HepG2 (cell line): ENCODE data around the gene ANKRD40.

DNA sequence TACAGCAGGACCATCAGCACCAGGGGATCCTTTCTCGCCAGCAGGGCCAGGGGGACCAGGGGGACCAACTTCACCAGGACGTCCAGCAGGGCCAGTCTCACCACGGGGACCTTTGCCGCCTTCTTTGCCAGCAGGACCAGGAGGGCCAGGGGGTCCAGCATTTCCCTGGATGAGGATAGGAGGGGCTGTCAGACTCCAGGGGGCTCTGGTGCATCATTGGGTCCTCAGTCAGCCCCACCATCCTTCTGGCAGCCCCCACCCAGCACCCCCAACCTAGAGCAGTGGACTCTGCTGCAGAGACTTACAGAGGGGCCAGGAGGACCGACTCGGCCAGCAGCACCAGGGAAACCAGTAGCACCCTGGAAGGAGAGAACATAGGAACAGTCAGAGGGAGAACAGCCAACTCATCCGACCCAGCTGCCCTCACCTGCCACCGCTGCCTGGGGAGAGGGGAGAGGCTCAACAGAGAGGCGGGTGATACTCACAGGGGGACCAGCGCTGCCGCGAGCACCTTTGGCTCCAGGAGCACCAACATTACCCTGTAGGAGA lies 12.0 kb downstream of the COL1A1 start:
- RRBS, 2 experiments, result no CpG with 5 or more reads among the region's 12 CpGs
CAGE:
- cytosol, long polyA minus RNA, result no peak
- cytosol, long polyA plus RNA, result no peak
- long polyA plus RNA, result no peak
- nucleus, long polyA minus RNA, result no peak
- nucleus, long polyA plus RNA, result no peak

GRCh38 chr17:50202871-50203479 lies 1.5 kb upstream of the COL1A1 start:
- RRBS, 2 experiments, result no CpG with 5 or more reads among the region's 17 CpGs
CAGE:
- cytosol, long polyA minus RNA, result no peak
- cytosol, long polyA plus RNA, result no peak
- long polyA plus RNA, result no peak
- nucleus, long polyA minus RNA, result no peak
- nucleus, long polyA plus RNA, result no peak

DNA sequence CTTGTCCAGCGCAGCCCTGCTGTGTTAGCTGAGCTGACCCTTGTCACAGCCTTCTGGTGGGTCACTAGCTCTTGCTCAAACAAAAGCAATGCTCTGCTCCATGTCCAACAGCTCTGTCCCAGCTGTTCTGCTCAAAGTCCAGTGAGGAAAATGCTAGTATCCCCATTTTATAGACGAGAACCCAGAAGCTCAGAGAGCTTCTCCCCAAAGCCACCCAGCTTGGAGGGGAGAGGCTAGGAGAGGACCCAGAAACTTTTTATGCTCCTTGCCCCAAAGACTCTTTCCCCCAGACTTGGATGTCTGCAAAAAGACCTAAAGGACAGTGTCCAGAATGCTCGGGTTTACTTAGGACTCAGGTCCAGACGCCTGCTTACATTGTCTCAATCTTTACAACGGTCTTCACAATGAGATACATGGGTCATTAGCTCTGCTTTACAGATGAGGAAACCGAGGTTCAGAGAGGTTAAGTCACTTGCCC lies 18.8 kb upstream of the COL1A1 start:
- RRBS, 2 experiments, result no CpG with 5 or more reads among the region's 6 CpGs
CAGE:
- cytosol, long polyA minus RNA, result no peak
- cytosol, long polyA plus RNA, result no peak
- long polyA plus RNA, result no peak
- nucleus, long polyA minus RNA, result no peak
- nucleus, long polyA plus RNA, result no peak

DNA sequence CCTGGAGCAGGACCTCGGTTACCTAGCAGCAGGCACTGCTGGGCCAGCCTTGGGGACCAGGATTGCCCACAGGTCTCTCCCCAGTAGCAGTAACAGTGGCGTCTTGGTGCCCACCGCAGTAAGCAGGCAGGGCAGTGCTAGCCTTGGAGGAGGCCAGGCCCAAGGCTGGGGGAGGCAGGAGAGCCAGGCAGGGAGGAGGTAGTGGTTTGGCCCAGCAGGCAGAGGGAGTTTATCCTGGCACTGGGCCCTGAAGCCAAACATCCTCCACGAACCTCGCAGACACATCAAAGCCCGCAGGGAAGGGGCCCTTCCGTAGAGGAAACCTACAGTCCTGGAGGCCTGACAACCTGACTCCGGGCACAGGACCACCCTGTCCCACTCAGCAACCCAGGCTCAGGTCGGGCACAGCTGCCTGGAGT lies 7.7 kb upstream of the TMEM92 start:
- RRBS, 2 experiments, result no CpG with 5 or more reads among the region's 9 CpGs
CAGE:
- cytosol, long polyA minus RNA, result no peak
- cytosol, long polyA plus RNA, result no peak
- long polyA plus RNA, result no peak
- nucleus, long polyA minus RNA, result no peak
- nucleus, long polyA plus RNA, result no peak

GRCh38 chr17:50270356-50270972 lies 3.8 kb upstream of the TMEM92 start:
- RRBS, 2 experiments, result 38 to 42% methylated on average over 2 of the region's 17 CpGs
CAGE:
- cytosol, long polyA minus RNA, result no peak
- cytosol, long polyA plus RNA, result no peak
- long polyA plus RNA, result no peak
- nucleus, long polyA minus RNA, result no peak
- nucleus, long polyA plus RNA, result no peak

DNA sequence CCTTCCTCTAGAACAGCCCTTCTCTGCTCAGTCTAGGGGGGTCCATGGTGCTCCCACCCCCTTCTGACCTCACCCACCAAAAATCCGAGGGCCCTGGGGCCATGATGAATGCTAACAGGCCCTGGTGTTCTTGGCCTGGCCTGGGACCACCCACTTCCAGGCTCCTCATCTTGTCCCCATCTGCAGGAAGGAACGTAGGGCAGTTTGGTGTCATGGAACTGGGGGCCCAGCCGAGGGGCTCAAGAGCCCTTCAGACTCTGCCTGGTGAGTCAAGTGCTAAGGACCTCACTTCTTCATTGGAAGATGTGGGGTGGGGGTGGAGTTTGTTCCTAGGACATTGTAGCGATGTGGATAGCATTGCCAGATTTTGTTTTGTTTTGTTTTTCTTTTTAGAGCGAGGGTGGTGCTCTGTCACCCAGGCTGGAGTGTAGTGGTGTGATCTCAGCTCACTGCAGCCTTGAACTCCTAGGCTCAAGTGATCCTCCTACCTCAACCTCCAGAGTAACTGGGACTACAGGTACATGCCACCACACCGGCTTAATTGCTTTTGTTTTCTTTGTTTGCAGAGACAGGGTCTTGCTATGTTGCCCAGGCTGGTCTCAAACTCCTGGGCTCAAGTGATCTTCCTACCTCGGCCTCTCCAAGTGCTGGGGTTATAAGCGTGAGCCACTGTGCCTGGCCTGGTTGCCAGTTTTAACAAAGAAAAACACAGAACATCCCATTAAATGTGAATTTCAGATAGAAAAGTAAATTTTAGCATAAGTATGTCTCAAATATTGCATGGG lies 3.1 kb upstream of the TMEM92 start:
- RRBS, 2 experiments, result no CpG with 5 or more reads among the region's 8 CpGs
CAGE:
- cytosol, long polyA minus RNA, result no peak
- cytosol, long polyA plus RNA, result no peak
- long polyA plus RNA, result no peak
- nucleus, long polyA minus RNA, result no peak
- nucleus, long polyA plus RNA, result no peak

DNA sequence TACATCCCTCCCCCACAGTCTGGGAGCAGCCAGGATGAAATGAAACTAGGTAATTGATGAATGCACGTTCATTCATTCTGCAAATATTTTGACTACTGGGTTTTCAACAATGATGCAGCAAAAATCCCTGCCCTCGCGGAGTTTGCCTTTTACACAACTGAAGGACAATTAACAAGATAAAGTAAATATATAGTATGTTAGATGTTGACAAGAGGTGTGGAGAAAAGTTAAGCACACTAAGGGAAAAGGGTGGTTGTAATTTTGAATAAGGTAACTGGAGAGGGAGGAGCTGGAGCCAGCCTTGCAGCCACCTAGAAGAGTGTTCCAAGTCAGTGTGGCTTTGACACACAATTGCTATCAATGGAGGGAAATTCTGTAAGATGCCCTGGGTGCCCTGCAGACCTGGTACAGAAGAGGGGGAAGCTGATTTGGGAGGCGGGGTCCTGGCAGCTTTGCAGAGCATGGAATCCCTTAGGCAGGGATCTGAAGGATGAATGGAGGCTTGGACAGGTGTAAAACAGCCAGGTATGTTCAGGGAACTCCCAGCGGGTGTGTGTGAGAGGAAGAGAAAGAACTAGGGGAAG lies 2.5 kb downstream of the TMEM92 start:
- RRBS, 2 experiments, result no CpG with 5 or more reads among the region's 5 CpGs
CAGE:
- cytosol, long polyA minus RNA, result no peak
- cytosol, long polyA plus RNA, result no peak
- long polyA plus RNA, result no peak
- nucleus, long polyA minus RNA, result no peak
- nucleus, long polyA plus RNA, result no peak

GRCh38 chr17:50463051-50463524 lies 5.6 kb downstream of the CHAD start:
- RRBS, 2 experiments, result no CpG with 5 or more reads among the region's 8 CpGs
CAGE:
- cytosol, long polyA minus RNA, result no peak
- cytosol, long polyA plus RNA, result no peak
- long polyA plus RNA, result no peak
- nucleus, long polyA minus RNA, result no peak
- nucleus, long polyA plus RNA, result no peak

DNA sequence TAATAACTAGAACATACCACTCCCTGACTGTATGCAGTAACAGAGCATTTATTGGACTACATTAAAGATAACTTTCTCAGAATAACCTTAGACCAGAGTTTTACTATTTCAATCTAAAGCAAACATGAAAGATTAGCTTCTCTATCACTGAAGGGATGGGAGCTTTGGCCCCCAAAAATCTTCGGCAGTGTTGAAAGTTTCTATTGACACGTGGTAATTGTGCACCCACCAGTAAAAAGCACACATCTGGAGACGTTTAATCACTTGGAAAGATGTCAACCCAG lies 5.1 kb downstream of the MYCBPAP start:
- RRBS, 2 experiments, result no CpG with 5 or more reads among the region's 3 CpGs
CAGE:
- cytosol, long polyA minus RNA, result no peak
- cytosol, long polyA plus RNA, result no peak
- long polyA plus RNA, result no peak
- nucleus, long polyA minus RNA, result no peak
- nucleus, long polyA plus RNA, result no peak

GRCh38 chr17:50533409-50534268 lies 1.1 kb downstream of the EPN3 start:
- RRBS, 2 experiments, result no CpG with 5 or more reads among the region's 25 CpGs
CAGE:
- cytosol, long polyA minus RNA, result no peak
- cytosol, long polyA plus RNA, result no peak
- long polyA plus RNA, result no peak
- nucleus, long polyA minus RNA, result no peak
- nucleus, long polyA plus RNA, result no peak

- RRBS, 2 experiments, result no CpG with 5 or more reads among the region's 12 CpGs
CAGE:
- cytosol, long polyA minus RNA, result no peak
- cytosol, long polyA plus RNA, result no peak
- long polyA plus RNA, result no peak
- nucleus, long polyA minus RNA, result no peak
- nucleus, long polyA plus RNA, result no peak
Observed at GRCh38 chr17:50657575-50658320, 23.1 kb downstream of the ABCC3 start.

DNA sequence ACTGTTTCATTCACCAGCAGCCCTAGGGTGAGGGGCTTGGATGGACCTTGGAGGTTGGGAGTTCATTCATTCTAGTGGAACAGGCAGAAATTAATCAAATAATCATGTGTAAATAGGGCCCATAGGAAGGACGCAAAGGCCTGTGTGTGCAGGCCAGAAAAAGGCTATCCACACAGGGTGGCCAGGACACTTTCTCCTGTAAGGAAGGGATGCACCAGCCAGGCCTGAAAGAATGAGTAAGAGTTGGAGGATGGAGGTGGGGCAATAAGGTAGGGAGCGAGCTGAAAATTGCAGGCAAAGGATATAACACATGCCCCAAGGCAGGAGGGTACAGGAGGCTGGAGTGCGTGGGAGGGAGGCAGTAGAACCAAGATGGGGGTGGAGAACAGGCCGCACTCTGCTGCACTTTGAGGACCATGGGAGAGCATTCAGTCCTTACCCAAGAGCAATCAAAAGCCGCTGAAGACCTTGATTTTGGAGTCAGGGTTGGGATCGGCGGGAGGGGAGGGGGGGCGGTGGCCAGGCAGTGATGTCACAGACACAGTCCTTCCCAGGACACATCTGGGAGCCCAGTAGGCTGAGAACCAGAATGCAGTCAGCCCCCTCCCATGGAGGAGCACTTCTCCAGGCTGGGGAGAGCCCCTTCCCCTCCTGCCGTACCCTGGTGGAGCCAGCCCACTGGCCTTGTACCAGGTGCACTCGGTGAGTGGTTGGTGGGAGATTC lies 17.7 kb downstream of the ANKRD40 start:
- RRBS, 2 experiments, result no CpG with 5 or more reads among the region's 10 CpGs
CAGE:
- cytosol, long polyA minus RNA, result no peak
- cytosol, long polyA plus RNA, result no peak
- long polyA plus RNA, result no peak
- nucleus, long polyA minus RNA, result no peak
- nucleus, long polyA plus RNA, result no peak

DNA sequence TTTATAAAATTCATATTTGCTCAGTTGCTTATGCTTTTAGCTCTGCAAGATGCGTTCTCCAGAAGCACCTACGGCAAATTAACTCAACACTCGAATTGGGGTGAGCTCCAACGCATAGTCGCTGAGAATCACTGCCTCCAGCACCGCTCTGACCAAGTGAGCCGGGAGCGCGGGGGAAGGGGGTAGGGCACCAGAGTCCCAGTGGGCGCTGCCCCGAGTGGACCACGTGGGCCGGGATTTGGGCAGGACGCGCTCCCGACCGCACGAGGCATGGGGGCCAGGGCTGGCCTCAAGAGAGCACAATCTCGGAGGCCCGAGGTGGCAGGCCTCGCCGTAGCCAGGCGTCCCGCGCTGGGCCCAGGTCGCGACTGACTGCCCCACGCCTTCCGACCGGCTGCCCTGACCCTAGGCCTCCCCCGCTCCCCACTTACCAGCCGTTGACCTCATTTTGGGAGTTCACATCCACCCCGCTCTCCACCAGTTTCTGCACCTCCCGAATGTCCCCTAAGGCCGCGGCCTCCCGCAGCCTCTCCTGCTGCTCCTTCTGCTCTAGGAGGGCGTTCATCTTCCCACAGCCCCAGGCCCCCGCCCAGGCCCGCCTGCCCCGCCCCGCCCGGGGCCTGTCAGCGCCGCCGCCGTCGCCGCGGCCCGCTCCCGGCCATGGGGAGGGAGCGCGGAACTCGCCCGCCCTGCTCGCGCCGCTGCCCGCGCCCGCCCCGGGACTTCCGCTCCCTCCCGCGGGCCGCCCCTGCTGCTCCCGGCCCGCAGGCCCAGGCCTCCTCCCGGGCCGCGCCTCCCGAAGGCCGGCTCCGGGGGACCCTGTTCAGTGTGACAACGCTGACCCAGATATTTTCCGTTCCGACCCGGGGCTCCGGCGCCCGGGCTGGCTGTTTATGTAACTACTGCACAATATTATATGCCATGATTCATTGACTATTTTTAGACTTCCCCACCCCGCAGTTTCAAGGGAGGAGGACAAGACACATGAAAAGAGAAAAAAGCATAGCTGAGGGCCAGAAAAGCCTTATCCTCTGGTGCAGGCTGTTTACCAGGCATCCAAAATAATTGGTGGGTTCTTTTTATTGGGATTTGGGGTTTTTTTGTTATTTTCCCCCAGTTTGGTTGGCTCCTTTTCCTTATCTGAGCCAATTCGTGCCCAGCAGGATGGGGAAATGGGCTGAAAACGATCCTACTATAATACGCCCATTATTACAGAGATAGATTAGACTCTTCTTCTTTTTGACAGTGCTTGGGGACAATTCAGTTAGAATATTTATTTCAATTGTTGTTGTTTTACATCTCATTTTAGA lies at the start of gene ANKRD40:
Gene ANKRD40, minus strand, starts transcription at position 825 of the 1,310 bp plus-strand sequence.
- RRBS, 2 experiments, result 1 to 2% methylated on average over 33 to 37 of the region's 86 CpGs
CAGE:
- cytosol, long polyA minus RNA, result no peak
- cytosol, long polyA plus RNA, result start-site peak on the minus strand centred at position 572 of the sequence, 75 bp wide, 33 and 68 reads in 2 replicates
- long polyA plus RNA, result no peak
- nucleus, long polyA minus RNA, result no peak
- nucleus, long polyA plus RNA, result no peak

DNA sequence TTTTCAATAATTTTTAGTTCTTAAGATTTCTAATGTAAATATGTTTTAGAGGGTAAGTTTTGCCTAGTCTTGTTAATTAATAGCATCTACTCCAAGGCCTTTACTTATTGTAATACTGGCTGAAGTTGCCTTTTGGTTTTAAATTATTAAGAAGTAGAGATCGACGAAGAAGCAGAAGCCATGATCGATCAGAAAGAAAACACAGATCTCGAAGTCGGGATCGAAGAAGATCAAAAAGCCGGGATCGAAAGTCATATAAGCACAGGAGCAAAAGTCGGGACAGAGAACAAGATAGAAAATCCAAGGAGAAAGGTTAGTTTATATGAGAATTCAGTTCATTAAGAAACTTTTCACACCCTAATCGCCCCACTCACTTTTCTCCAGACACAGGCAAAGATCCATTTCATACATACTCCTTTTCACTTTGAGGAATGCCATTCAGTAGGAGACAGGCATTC lies 20.9 kb downstream of the ANKRD40CL start:
- RRBS, 2 experiments, result no CpG with 5 or more reads among the region's 10 CpGs
CAGE:
- cytosol, long polyA minus RNA, result start-site peak on the plus strand centred at position 265 of the sequence, 93 bp wide, 23 reads
- cytosol, long polyA plus RNA, result no peak
- long polyA plus RNA, result no peak
- nucleus, long polyA minus RNA, result start-site peak on the minus strand centred at position 268 of the sequence, 63 bp wide, 7 reads
- nucleus, long polyA plus RNA, result no peak

DNA sequence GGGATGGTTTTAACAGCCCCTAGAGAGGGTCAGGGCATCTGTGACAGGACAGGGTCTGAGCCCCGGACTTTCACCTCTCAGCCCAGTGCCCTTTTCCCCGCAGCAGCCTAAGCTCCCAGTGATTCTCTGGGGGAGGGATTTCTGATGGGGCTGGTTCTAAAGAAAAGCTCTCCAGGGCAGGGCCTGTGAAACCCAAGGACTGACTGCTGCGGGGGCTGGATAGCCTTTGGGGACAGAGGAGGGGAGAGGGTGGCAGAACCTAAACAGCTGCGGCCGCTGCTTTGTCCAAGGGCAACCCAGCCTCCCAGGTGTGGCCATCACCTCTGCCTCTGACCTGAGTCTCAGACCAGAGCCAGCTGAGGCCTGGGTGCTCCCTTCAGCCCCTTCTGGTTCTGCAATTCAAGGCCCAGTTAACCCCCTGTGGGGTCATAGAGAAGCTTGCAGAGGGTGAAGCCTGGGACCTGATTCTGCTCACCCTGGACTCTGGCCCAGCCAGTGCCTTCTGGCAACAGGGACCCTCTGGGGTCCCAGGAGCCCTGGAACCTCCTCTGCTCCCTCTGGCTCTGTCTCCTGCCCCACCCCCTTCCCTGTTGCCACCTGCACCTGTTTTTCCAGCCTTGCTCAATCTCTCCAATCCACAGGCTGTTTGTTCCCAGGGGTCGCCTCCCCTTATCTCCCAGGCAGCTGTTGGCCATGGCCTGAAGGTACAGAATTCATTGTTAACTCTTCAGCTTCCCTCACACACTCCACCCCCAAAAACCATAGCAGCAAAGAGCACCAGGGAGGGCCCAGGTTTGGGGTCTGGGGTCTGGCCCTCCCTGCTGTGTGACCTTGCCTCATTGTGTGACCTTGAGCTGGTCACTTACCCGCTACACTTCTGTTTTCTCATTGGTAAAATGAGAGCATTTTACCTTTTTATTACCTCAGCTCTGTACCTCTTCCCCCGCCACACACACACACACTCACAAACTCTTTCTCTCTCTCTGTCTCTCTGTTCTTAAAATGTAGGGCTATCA lies 39.1 kb upstream of the TOB1 start:
- RRBS, 2 experiments, result 0 to 3% methylated on average over 1 of the region's 8 CpGs
CAGE:
- cytosol, long polyA minus RNA, result no peak
- cytosol, long polyA plus RNA, result no peak
- long polyA plus RNA, result no peak
- nucleus, long polyA minus RNA, result no peak
- nucleus, long polyA plus RNA, result no peak

GRCh38 chr17:50908211-50908840 lies 42.2 kb upstream of the TOB1 start:
- RRBS, 2 experiments, result no CpG with 5 or more reads among the region's 7 CpGs
CAGE:
- cytosol, long polyA minus RNA, result no peak
- cytosol, long polyA plus RNA, result no peak
- long polyA plus RNA, result no peak
- nucleus, long polyA minus RNA, result no peak
- nucleus, long polyA plus RNA, result no peak

DNA sequence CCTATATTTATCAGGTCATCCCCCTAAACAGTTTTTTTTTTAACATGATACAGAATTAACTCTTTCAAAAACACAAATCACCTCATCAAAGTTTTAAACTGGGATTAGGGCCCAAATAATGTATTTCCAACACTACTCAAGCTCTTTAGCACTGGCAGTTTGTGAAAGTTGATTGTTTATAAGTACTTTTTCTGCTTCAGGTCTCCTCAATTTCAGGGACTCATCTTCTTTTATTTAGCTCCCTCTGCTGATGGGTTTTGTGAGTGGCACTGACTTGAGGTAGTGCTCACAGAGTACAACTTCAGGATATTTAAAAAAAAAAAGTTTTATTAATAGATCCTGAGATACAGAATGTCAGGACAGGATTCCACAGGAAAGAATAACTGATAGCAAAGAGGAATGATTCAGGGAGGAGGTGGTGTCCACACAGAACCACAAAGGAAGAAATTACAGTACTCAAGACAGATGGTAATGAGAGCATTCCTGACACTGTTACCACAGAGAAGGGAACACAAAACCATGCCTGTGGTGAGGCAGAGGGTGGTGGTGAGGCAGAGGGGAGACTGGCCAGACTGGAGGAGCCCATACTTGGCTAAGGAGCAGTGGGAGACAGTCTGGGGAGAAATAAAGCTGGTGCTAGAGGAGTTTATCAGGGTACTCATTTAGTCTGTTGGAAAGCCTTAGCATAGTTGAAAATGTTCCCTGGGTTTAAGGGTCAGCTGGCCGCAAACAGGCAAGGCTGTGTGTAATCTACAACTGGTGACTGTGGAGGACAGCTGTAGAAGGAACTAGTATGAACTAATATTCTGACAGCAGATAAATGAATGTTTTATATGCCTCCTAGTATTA lies 63.7 kb downstream of the SPAG9 start:
- RRBS, 2 experiments, result no CpG with 5 or more reads among the region's 1 CpG
CAGE:
- cytosol, long polyA minus RNA, result no peak
- cytosol, long polyA plus RNA, result no peak
- long polyA plus RNA, result no peak
- nucleus, long polyA minus RNA, result no peak
- nucleus, long polyA plus RNA, result no peak

DNA sequence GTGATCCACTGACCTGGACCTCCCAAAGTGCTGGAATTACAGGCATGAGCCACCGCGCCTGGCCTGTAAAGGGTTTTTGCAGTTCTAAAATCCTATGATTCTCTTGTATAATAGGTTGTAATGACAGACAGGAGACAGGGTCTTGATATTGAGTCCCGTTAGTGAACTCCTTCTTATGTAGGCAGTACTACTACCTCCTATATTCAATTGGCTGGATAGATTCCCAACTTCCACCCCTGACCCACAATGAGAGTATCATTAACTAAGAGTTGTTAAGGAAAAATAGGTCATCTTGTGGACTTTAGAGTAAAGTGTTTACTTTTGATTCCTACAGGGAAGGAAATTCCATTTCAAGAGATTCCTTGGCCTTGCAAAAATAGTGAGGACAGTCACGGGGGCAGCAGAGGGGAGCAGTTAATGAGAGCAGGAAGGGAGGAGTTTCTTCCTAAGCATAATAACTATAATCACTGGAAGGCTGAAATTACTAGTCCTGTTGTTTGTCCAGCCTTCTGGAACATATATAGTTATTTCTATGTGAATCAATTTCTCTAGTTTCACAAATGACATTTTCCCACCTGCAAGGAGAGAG lies 5.3 kb upstream of the SPAG9 start:
- RRBS, 2 experiments, result no CpG with 5 or more reads among the region's 4 CpGs
CAGE:
- cytosol, long polyA minus RNA, result no peak
- cytosol, long polyA plus RNA, result no peak
- long polyA plus RNA, result no peak
- nucleus, long polyA minus RNA, result no peak
- nucleus, long polyA plus RNA, result no peak

GRCh38 chr17:51259072-51259896 lies 565 bp downstream of the MBTD1 start:
- RRBS, 2 experiments, result no CpG with 5 or more reads among the region's 33 CpGs
CAGE:
- cytosol, long polyA minus RNA, result no peak
- cytosol, long polyA plus RNA, result no peak
- long polyA plus RNA, result no peak
- nucleus, long polyA minus RNA, result no peak
- nucleus, long polyA plus RNA, result no peak

DNA sequence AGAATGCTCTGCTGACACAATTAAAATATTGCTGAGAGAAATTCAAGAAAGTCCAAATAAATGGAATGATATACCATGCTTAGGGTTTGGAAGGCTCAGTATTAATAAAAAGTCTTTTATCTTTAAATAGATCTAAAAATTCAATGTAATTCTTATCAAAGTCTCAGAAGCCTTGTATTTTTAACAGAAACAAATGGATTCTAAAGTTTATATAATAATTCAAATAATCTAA lies 180.6 kb downstream of the CA10 start:
CAGE:
- cytosol, long polyA minus RNA, result no peak
- cytosol, long polyA plus RNA, result no peak
- long polyA plus RNA, result no peak
- nucleus, long polyA minus RNA, result no peak
- nucleus, long polyA plus RNA, result no peak